Thoracic aorta (tissue), 1 donor: ENCODE measurements around the gene GPR25.

- RAMPAGE, long total RNA, result no peak
These were observed 20.7 kb downstream of the NR5A2 start for GRCh38 chr1:200048060-200048693.

- RAMPAGE, long total RNA, result no peak
These were observed 123.3 kb downstream of the NR5A2 start for GRCh38 chr1:200150588-200151362.

DNA sequence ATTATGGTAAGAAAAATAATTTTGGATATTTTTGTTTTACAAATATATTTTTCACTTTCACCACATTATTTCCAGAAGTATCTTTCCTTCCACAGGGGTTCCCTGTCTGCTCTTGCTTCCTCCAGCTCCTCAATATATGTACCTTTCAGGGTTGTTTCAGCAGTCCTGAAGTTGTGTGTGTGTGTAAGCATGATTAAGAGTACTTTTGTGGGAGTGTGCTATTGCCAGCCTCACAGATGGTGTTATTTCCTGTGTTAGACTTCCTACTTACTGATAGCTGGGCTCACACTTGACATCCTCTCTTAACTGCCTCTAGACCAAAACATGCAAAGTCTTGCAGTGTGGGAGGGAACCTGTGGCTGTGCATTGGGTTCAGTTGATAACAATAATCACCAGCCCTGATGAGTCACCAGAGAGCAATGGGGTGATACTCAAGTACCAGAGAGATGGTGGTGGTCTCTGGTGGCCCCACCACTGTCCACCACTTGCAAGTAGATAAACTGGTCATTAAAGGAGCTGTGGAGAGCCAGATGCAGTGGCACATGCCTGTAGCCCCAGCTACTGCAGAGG is 126.6 kb downstream of the NR5A2 start:
- RAMPAGE, long total RNA, result no peak

DNA sequence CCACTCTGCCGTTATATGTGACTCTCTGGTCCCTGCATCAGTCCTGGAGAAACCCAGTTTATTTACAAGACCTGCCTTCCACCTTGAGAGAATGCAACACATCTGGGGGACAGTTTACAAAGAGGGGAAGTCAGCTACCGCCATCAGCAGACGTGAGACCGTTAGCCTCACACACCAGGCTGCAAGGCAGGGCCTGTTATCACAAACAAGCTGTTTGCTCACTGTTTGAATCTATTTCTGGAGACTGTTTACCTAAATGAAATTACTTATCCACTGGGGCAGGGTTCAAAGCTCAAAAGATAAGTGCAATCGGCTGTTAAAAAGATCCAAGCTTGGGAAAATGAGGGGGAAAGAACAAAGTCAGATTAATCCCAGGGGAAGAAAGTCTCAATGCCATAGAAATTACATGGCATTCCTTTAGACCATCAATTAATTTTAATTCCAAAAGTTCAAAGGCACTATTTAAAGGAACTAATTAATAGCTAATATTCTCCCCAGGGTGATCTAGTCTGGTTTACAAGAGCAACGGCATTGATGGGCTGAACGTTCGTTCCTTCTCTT is 134.4 kb downstream of the ZNF281 start:
- RAMPAGE, long total RNA, result no peak

DNA sequence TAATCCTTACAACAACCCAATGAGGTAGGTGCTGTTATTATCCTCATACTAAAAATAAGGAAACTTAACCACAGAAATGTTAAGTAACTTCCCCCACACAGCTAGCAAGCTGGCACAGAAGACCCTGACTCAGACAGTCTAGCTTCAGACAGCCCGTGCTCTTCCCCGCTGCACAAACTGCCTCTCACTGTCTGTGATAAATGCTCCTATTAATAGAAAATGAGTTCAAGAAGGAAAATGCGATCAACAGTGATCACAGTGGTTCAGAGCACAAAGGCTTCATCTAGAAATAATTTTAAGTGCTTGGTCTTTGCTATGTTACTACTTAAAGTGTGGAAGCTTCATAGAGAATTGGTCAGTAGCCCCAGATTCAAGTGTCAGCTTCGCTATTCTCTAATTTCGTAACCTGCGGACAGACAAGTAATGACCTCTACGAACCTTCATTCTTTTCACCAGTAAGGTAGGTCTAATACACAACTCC is 41.6 kb downstream of the ZNF281 start:
- RAMPAGE, long total RNA, result no peak

DNA sequence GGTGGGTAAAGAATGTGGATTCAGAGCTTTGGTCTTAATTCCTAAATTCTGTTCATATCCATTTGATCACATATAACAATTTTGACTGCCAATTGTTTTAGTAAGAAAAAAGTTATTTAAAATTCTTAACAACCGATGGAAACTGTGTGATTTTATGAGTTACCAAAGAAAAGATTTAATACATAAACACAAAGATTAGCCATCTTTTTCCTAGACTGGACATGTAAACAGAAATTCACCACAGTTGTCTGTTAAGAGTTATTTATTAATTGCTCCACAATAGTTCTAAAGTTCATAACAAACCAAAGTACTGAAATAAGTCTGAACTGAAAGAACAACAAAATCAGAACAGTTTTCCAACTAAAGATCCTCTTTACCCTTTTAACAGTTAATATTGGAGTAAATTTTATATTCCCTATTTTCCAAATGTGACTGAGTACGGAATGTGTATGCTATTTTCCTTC is 8.6 kb downstream of the ZNF281 start:
- RAMPAGE, long total RNA, result no peak

- RAMPAGE, long total RNA, result no peak
These were observed 3.8 kb downstream of the ZNF281 start for GRCh38 chr1:200405927-200406540.

- RAMPAGE, long total RNA, result no peak
These were observed 3.8 kb upstream of the ZNF281 start for GRCh38 chr1:200413641-200414121.

GRCh38 chr1:200728992-200729608 is 9.6 kb upstream of the CAMSAP2 start:
- RAMPAGE, long total RNA, result no peak

DNA sequence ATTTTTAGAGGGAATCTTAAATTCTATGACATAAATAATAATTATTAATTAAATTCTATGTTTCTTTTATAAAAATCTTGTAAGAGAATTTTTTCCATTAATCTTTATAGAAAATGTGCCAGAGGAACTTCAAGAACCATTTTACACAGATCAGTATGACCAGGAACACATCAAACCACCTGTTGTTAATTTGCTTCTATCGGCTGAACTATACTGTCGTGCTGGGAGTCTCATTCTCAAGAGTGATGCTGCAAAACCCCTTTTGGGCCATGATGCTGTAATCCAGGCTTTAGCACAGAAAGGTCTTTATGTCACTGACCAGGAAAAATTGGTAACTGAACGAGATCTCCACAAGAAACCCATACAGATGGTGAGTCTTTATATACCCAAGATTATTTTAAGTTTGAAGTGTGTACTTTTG is 22.0 kb downstream of the CAMSAP2 start:
- RAMPAGE, long total RNA, result no peak

DNA sequence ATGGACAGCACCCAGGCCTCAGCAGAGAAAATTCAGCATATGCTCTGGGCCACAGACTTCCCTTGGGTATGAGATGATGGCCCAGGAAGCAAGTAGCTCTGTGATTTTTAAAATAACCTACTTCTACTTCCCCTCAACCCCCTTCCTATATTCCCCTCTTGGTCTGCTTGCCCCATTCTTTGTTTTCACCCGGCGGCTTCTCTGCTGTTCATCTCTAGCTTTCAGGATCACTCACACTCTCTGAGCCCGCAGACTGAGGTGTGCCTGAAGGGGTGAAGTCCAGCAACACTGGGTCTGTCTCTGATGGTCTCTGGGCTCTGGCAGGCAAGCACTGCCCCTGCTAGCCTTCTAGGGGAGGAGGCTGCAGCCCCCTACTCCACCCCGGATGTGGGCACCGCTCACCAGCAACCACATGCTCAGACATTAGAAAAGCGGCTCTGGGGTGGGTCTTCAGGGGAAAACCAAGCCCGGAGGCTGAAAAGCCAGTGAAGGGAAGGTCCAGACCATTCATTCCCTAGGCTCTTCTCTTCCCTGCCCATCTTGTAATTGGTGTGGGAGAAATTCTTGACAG is 2.8 kb upstream of the GPR25 start:
- RAMPAGE, long total RNA, result no peak

DNA sequence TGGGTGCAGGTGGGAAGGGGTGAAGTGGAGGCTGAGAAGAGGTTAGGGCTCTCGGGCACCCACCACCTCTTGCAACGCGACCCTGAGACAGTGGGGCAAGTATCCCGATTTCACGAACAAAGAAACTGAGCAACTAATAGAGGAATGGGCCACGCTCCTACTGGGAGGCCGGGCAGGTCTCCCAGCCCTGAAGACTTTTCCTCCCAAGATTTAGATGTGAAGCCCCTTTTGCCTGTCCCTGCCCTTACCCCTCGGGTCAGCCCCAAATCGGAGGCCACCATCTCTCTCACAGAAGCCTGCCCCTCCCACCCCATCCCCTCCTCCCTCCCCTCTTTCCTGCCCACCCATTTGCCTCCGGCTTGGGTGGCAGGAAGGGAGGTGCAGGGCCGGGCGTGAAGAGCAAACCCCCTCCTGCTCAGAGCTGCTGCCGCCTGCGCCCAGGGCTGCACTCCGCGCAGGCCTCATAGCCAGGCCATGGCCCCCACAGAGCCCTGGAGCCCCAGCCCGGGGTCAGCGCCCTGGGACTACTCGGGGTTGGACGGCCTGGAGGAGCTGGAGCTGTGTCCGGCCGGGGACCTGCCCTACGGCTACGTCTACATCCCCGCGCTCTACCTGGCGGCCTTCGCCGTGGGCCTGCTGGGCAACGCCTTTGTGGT is at the start of gene GPR25:
Gene GPR25 (plus strand): TSS at position 418 of the 656 bp plus-strand sequence.
- RAMPAGE, long total RNA, result no peak

- RAMPAGE, long total RNA, result no peak
These were observed 1.9 kb upstream of the CACNA1S start for GRCh38 chr1:201113851-201114878.

DNA sequence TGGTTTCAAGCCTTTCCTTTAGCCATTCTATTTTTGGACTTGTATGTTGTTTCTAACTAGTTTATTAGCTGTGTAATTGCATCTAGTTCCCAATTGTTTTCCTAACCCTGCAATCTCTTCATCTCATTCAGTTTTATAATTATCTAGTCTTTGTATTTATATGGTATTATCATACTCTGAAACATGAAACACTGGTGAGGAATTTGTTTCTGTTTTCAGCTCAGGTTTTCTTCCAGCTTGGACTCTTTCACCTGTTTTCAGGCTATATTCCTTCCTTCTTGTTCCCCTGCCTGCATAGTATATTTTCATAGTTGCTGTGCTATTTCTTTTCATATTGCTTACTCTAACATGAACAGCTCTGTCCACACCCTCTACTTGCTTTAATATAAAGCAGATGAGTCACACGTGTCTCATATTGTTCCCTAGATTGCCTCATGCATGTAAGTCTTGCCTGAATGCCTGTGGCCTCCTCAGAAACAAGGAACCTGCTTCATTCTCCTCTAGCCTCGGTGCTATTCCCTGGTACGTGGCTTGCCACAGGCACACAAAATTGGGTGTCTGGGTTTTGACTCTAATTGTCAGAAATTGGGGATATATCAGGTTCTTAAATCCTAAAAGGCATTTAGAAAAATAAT is 16.7 kb upstream of the PKP1 start:
- RAMPAGE, long total RNA, result no peak

GRCh38 chr1:201295684-201296447 is 12.6 kb downstream of the PKP1 start:
- RAMPAGE, long total RNA, result no peak

DNA sequence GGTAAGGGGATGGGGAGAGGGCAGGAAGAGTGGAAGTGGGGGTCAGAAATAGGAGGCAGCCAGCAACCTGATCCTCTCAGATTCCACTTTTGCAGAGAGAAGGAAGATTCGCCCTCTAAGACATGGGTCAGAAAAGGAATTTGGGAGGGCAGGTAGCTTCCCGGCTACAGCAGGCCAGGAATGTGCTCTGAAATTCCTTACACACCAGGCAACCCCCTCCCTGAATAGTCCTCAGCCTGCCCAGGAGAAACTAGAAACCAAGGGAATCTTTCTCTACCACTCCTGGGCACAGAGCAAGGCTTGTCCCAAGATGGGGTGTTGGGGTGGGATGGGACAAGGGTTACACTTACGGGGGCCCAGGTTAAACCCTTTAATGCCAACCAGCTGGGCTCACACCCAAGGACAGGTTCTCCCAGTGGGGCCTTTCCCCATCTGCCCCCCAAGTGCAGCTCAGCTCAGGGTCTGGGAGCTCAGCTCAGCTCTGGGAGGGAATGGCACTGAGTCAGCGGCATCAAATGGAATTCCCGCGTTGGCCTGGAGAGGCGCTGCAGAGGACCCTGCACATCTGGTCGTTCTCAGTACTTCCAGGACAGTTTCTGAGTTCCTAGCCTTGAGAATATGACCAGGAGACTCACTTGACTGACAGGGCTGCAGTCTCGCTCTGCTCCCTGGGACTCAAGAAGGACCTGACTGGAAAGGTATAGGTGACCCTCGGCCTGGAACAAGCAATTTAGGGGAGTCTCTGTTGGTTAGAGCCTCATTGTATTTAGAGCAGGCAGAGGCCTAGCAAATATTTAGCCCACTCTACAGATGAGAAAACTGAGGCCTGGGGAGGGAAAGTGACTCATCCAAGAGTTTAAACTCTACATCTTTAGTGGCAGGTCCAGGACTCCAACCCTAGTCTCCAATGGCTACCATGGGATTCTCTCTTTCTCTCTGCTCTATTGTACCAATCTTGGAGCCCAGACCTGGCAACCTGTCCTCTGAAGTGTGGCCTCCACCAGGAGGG is 680 bp downstream of the TNNT2 start:
- RAMPAGE, long total RNA, result no peak

GRCh38 chr1:201384207-201384476 is 6.7 kb upstream of the TNNT2 start:
- RAMPAGE, long total RNA, result no peak

- RAMPAGE, long total RNA, result no peak
These were observed 1.4 kb downstream of the LAD1 start for GRCh38 chr1:201397644-201398200.

DNA sequence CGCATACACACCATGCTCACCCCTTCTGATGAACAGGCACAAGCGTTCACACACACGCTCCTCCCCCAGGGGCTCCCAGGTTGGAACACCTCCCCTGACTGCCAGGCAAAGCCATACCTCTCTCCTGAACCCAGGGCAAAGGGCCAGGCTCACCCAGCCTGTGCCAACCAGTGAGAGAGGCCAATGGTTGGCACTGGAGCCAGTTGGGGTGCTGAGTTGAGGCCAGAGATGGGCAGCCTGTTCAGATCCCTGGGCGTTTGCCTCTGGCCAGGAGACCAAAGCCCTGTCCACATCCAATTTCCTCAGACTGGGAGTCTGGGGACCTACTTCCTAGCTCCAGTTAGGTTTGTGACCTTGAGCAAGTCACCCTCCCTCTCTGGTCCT is 5.7 kb upstream of the LAD1 start:
- RAMPAGE, long total RNA, result no peak

DNA sequence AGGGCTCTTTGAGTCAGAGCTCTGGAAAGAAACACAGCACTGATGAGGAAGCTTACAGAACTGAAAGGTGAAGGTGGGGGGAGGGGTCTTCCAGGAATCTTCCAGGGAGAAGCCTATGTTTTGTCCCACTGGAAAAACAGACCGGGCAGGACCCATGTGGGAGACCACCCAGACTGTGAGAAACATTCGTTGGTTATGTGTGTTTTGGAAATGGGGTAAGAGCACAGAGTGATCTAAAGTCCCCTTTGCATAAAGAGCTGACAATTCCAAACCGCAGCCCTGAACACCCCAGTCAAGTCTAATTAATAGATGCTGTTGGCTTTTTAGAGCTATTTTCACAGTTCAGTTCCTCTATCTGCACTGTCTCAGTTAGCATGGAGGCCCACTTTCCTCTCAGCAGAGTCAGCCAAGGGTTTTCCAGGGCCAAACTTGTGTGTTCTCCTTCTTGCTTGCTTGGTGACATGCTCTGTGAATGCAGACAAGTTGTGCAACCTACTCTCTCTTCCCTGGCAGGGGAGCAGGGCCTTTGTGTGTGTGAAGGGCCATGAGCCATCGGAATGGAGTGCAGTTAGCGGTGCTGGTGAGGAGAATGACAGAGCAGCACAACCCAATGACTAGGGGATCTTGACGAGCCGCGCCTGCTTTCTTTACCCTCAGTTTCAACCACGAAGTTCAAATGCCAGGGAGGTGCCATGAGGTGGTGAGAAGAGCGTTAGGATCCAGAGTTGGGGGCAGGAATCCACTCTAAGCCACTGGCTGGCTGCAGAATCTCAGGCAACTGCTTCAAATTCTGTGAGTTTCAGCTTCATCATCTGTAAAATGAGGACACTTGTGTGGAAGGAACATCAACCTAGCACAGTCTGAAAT is 12.2 kb downstream of the PHLDA3 start:
- RAMPAGE, long total RNA, result no peak